H7 (cell line): Measurements from ENCODE around the genes SPIB and SIGLEC8.

- RAMPAGE, long total RNA = no peak
Observed at GRCh38 chr19:50418117-50419035, at the start of gene SPIB. Gene SPIB, plus strand, starts transcription at chr19:50418938.

DNA sequence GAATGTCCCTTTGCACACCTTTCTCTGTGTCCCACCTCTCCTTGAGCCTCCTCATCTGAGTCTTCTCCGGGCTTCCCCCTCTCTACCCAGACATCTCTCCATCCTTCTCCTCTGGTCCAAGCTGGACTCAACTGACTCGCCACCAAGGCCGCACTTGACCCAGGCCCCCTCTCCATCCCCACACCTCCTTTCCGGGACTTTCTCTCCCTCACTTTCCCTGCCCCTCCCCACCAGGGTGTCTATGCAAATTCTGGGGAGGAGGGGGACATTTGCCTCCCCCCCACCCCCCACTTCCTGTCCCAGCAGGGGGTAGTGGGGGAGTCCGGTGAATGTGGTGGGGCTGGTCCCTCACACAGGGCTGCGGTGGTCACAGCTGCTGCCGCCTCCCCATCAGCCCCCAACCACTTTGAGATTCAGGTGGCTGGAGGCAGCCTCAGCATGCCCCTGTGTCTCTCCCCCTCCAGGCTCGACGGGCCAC is 783 bp downstream of the SPIB start:
- RAMPAGE, long total RNA = no peak

GRCh38 chr19:50657682-50658837 is 8.8 kb downstream of the C19orf81 start:
- RAMPAGE, long total RNA = no peak

DNA sequence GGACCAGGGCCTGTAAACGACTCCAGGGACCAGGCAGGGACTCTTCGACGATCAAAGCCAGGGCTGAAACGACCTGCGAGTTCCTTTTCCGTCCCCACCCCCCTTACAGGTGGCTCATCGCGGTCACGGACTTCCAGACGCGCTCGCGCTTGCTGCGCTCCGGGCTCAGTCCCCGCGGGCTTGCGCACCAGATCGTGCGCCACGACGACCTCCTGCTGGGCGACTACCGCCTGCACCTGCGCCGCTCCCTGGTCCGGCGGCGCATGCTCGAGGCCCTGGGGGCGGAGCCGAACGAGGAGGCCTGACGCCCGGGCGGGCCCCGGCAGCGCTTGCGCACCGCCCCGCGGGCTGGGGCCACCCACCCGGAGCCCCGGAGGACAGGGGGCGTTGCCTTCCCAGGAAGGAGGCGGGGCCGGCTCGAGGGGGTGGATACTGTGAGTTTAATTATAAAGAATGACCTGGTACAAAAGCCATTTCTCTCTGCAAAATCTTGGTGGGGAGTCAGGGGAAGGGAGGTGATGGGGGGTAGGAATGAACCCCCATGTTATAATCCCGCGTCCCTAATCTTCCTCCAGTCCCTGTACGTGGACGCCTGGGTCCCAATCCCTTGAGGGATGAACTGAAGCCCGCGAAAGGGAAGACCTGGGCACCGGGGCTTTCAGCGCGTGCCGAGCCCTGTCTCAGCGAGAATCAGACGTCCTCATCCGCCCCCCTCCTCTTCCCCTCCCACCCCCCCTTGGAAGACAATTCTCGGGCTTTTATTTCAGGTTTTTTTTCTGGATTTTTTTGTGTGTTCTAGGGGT is 9.8 kb downstream of the C19orf81 start:
- RAMPAGE, long total RNA = no peak

GRCh38 chr19:50835429-50836597 is 2.4 kb upstream of the KLK15 start:
- RAMPAGE, long total RNA = no peak

GRCh38 chr19:50877207-50877892 is 4.1 kb downstream of the KLK2 start:
- RAMPAGE, long total RNA = no peak

DNA sequence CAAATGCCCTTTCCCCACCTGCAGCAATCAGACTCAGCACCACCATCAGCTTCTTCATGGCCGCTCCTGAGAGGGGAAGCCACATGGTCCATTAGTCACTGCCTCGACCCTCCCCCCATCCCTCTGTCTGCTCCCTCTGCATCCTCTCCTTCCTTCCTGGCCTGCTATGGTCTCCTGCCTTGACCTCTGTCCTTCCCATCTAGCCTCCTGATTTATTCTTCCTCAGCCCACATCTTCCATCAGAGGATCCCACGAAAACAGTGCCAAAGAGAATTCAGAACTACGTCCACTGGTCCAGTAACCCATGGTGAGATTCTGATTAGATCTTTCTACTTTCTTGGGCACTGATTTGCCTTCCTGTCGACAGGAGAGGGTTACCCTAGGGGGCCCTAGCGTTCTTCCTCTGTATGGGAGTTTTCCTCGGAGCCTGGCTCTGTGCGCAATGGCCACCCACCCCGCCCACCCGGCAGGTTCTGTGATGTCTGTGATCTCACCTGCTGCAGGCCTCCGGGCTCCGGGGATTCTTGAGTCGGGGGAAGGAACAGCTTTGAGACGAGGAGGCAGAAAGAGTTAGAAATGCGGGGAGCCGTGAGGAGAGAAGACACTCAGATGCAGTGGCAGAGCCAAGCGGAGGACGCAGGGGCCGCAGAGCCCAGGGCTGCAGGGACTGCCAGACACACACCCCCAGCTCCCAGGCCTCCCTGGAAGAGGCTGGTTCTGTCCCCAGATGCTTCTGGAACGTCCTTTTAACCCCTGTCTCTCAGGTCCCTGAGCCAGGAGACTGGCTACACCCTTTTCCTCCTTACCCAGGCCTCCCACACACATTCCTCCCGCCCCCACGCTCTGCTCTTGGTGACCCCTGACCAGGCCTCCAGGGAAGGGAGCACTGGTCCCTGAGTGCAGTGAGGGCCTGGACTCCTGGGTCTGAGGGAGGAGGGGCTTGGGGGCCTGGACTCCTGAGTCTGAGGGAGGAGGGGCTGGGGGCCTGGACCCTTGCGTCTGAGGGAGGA is 1.0 kb downstream of the KLK6 start:
- RAMPAGE, long total RNA = no peak

GRCh38 chr19:51069192-51069682 is 4.3 kb upstream of the KLK13 start:
- RAMPAGE, long total RNA = no peak

DNA sequence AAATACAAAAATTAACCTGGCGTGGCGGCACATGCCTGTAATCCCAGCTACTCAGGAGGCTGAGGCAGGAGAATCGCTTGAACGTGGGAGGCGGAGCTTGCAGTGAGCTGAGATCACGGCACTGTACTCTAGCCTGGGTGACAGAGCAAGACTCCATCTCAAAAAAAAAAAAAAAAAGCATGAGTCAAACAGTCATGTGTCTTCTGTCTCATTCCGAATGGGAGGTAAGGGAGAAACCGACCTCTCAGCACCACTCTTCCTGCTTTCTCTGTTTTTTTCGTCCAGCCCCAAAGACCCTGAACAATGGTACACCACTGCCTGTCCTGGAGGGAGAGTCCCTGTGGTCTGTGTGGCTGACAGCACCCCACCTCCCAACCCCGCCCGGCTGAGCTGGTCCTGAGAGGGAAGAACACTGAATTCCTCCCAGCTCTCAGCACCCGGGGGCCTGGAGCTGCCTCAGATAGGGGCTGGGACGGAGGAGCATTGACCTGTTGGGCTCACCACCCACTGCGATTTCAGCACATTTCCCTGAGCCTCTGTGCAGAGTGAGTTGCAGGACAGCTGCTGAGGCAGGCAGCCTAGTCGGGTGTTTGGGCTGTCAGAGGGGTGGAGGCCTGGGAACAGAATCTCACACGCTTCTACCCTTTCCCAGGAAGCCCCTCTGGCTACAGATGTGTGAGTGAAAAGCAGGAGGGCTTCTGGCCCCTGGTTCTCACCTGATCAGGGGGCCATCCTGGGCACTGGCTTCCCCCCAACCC is 2.1 kb upstream of the SIGLEC9 start:
- RAMPAGE, long total RNA = no peak

- RAMPAGE, long total RNA = no peak
Observed at GRCh38 chr19:51237732-51238591, 12.9 kb upstream of the SIGLECL1 start.

- RAMPAGE, long total RNA = no peak
Observed at GRCh38 chr19:51250606-51250941, 306 bp upstream of the SIGLECL1 start.

DNA sequence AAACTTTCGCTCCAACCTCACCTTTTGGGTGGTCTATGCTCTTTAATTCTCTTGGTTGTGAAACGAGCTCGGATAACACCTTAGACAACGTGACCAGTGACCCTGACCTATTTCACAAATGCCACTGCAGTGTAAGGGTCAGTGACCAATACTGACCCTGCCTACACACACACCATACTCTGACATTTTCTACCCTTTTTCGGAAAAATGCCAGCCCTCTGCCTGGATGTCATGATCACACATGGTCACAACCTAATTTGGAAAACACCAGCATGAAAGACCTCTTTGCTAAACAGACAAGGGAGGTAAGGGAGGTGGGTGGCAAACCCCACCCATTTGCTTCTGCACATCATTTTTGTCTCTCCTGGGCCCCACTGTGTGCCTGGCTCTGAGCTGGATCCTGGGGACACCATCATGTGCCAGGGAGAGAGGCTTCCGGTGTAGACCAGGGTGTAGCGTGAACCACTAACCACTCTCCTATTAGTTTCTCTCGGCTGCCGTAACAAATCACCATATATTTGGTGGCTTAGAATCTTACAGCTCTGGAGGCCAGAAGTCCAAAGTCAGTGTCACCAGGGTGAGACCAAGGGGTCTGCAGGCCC is 9.9 kb downstream of the ETFB start:
- RAMPAGE, long total RNA = no peak

GRCh38 chr19:51362526-51363454 is 3.4 kb downstream of the ETFB start:
- RAMPAGE, long total RNA = no peak

GRCh38 chr19:51365223-51365410 is 1.1 kb downstream of the ETFB start:
- RAMPAGE, long total RNA = no peak

- RAMPAGE, long total RNA = no peak
Observed at GRCh38 chr19:51367288-51368255, 1.2 kb downstream of the CLDND2 start.

DNA sequence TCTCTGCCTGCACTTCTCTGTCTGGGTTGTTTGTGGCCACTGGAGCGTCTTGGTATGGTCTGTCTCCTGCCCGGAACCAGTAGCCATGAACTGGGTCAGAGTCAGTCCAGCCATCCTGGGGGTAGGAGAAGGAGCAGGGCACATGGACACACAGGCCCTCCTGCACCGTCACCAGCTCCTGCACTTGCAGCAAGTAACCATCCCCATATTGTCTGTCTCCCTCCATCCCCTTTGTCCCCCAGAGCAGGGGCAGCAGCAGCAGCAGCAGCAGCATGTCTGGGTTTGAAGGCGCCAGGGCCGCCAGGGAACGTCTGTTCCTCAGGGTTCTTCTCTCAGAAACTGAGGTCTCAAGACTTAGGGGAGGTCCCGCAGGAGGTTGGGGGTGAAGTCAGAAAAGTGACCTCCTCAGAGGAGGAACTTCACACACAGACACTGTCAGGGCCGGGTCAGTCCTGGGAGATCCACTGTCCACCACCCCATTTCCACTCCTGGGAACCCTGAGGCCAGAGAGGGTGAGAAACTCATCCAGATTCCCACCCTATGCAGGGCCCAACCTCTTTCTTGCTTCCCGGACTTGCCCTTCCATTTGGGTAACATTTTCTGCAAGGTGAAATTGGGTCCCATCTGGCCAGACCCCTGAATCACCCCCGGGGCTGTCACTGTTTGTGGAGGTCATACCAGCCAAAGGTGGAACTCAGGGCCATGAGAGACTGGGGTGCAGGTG is at the start of gene SIGLEC8:
Gene SIGLEC8, minus strand, starts transcription at position 341 of the 724 bp plus-strand sequence.
- RAMPAGE, long total RNA = no peak

- RAMPAGE, long total RNA = no peak
Observed at GRCh38 chr19:51602507-51602893, 27.7 kb downstream of the SIGLEC5 start.

- RAMPAGE, long total RNA = no peak
Observed at GRCh38 chr19:51692115-51693137, 704 bp upstream of the SPACA6 start.

GRCh38 chr19:51702251-51702880 is 9.2 kb downstream of the SPACA6 start:
- RAMPAGE, long total RNA = no peak

DNA sequence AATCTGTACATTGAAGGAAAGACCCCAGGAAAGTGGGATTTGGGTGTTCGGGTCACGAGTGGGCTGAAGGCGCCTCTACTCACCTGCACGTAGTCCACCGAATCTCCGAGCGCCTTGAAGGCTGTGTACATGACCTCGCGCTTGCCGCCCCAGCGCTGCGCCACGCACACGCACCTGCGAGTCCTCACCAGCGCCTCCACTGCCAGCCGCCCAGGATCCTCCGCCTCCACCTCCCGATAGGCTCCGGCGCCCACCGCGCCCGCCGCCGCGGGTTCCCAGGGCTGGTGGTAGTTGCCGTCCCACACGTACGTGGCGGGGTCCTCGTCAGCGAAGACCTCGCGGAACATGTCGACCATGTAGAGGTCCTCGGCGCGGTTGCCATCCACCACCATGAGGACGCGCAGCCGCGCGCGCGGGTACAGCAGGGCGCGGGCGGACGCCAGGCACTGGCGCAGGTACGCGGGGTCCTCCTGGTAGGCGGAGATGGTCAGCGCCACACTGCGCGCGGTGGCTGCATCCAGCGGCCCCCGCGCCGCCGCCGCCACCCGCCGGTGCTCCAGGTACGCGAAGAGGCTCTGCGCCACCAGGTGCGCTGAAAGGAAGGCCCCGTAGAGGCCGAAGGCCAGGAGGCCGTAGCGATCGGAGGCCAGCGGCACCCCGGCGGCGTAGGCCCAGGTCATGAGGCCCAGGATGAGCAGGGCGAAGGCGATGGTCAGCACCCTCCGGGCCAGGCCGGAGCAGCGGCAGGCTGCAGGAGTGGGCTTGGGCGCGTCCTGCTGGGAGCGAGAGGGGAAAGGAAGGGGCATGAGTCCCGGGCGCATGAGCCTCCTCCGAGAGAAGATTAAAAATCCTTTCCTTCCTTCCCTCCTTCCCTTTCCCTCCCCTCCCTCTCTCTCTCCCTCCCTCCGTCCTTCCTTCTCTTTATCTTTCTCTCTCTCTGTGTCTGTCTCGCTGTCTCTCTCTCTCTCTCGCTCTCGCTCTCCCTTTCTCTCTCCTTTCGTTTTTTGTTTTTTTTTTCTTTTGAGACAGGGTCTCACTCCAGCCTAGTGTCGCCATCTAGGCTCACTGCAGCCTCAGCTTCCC is 4.3 kb downstream of the HAS1 start:
- RAMPAGE, long total RNA = no peak